Mesenchymal stem cell of Wharton's jelly (primary cell): ENCODE measurements around a stretch of chr13.

- CAGE, long polyA plus RNA, result no peak
Measured at GRCh38 chr13:95191739-95192302, 109.4 kb downstream of the ABCC4 start.

- CAGE, long polyA plus RNA, result no peak
Measured at GRCh38 chr13:95300722-95301120, 530 bp downstream of the ABCC4 start.

- CAGE, long polyA plus RNA, result no peak
Measured at GRCh38 chr13:95533588-95534300, 18.8 kb upstream of the CLDN10 start.

DNA sequence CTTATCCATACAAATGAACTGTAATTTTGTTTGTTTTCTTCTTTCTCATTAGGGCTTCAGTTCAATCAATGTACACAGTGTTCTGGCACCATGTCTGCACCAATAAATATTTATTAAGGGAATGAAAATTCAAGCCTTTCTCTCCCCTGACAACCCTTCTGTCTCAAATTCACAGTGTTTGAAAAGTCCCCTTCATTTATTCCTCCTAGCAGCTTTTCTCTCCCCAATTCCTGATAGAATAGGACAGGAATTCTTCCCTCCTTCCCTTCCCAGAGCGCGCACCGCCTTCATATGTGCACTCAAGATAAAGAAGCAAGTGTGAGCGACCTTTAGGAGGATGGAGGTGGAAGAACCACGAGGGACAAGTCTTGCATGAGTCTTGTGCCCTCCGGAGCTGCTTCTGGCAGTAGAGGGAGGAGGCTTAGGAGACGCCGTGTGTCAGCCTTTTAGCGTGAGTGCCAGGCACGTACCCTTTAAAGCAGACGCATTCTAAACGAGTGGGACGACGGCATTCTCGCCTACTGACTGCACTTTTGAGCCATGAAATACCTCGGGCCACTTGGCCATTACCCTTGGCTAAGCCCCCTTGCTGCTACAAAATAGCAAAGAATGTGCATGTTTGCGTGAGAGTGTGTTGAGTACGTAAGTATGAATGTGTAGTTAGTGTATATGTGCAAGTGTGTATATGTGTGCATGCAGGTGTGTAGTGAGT is 95.4 kb upstream of the RAP2A start:
- CAGE, long polyA plus RNA, result no peak

- CAGE, long polyA plus RNA, result no peak
Measured at GRCh38 chr13:97339086-97340023, 94.6 kb upstream of the RAP2A start.

DNA sequence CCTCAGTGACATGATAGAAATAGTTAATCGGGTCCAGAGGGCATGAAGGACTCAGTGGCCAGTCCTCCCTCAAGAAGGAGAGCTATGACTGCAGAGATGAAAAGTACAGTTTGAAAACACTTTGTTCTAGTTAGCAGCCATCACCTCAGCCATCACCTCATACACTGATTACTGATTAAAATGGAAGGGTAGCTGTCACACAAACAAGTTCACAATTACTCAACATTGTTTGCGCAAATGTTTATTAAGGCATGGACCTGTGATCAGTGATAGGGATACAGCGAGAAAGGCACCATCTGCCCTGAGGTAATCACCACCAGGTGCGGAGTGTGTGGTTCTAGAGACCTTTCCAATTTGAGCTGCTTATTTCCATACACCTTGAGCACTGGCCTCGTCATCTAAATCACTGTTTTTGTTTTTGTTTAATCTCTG is 85.3 kb upstream of the RAP2A start:
- CAGE, long polyA plus RNA, result no peak

DNA sequence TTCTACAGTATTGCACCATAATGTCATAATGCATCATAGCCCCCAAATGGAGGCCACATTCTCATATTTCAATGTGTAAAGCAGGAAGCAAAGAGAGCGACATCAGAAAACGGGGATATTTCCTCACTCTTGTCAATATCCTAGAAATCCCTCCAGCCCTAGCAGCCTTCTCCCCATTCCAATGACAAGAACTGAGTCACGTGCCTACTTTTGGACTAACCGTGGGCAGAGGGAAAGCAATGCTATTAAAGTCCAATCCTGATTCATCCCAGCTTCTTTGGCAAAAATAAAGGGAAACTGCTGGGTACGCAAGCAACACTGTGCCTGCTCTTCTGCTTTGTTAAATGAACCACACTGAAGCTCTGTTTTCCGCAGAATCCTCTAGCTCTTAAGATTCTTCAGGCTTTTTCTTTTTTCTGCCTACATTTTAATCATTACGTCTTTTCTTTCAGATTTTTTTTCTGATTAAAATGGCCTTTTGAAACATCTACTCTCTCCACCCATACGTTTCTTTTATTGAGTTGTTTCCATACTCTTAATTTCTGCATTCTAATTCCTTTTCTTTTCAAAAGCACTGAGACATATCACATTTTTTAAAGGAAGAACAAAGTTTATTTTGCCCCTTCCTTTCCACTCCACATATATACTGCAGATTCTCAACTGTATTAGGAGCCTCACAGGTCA is 4.1 kb upstream of the RAP2A start:
- CAGE, long polyA plus RNA, result no peak

GRCh38 chr13:97432653-97433067 is 1.3 kb upstream of the RAP2A start:
- CAGE, long polyA plus RNA, result no peak

DNA sequence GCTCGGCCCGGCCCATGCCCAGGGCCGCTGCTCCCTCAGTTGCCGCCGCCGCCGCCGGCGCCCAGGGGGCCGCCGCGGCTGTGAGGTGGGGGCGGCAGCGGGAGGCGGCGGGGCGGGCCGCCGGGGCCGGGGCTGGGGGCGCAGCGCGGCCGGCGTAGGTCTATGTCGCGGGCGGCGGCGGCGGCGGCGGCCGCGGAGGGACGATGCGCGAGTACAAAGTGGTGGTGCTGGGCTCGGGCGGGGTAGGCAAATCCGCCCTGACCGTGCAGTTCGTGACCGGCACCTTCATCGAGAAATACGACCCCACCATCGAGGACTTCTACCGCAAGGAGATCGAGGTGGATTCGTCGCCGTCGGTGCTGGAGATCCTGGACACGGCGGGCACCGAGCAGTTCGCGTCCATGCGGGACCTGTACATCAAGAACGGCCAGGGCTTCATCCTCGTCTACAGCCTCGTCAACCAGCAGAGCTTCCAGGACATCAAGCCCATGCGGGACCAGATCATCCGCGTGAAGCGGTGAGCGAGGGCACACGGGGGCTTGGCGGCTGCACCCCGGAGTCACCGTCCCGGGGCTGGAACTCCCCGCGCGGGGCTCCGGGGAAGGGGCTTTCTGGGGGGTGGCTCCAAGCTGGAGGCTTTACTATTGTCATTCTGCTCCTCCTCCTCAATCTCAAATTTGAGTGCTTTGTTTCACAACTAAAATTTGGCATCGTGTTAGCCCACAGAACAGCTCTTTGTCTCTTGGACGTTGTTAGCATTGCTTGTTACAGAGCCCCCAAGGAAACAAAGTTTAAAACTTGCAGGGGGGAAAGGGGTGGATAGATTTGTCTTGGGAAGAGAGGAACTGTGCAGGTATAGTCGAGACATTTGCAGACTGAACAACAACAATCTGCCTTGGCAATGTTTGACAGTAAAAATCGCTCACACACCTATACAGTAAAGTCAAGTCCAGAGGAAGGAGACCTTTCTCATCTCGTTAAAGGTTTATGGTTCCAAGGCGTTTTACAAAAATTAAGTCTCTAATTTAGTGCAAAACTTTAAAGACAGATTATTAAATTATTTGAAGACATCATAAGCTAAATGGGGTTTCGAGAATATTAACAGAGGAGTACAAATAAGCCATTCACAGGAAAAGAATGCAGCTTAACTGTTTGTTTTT is 679 bp downstream of the RAP2A start:
- CAGE, long polyA plus RNA, result no peak

DNA sequence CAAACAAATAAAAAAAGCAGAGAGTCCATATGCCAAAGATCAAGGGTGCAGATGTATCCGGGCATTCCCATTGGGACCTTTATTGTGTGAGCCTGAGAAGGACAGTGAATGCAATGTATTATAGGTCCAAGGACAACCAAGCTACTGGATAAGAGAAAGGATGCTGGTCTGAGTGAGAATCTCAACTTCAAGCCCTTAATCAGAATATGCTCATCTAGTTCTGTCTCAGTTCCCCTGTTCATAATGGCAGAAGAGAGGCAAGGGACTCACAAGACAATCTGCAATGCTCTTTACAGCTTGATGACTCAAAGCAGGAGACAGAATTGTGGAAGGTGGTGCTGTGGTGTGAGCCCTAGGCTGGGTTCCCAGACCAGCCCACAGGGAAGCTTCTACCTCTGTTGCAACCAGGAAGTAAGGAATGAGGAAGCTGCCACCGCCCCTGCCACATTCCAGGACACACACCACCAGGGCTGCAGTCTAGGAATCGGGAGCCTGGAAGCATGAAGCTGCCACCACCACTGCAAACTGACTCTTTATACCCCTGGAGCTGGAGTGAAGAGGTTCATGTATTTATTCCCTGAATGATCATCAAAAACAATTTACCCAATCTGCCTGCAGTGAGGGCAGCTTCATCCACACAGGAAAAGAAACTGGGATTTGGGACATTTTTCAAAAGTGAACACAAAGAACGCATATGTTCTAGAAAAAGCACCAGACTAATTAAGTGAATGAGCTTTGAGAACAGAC is 133.9 kb downstream of the RAP2A start:
- CAGE, long polyA plus RNA, result no peak

- CAGE, long polyA plus RNA, result no peak
Measured at GRCh38 chr13:98033610-98033998, 80.1 kb downstream of the IPO5 start.

GRCh38 chr13:98144042-98144343 is 1.1 kb downstream of the FARP1 start:
- CAGE, long polyA plus RNA, result no peak

DNA sequence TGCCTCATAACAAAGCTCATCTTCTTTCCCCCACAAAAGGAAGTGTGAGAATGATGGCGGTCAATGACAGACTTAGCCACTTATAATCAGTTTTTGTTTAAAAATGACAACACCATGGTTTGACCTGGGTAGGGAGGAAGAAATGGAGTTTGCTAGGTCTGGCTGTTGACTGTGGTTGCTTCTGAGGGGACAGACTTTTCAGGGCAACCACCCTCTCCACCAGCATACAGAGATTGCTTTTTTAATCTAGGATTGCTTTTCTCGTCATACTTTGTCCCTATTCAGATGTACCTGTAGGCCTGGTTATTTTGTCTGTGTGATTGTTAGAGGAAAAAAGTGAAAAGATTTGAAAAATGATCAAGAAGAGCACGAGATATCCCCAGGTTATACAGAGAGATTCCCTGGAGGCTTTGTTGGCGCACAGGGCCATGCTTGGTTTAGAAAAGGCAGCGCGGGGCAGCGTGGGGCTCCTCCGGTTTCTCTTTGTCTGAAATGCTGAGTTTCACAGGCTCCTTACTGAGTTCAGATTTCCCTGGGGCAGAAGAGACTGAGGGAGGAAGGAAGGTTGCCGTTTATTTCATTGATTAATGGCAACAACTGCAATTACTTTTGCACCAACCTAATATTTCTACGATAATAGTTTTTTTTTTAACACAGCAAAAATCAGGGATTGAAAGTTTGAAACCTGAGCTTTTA is 96.9 kb upstream of the RNF113B start:
- CAGE, long polyA plus RNA, result no peak

- CAGE, long polyA plus RNA, result no peak
Measured at GRCh38 chr13:98315503-98315980, 138.5 kb upstream of the RNF113B start.

DNA sequence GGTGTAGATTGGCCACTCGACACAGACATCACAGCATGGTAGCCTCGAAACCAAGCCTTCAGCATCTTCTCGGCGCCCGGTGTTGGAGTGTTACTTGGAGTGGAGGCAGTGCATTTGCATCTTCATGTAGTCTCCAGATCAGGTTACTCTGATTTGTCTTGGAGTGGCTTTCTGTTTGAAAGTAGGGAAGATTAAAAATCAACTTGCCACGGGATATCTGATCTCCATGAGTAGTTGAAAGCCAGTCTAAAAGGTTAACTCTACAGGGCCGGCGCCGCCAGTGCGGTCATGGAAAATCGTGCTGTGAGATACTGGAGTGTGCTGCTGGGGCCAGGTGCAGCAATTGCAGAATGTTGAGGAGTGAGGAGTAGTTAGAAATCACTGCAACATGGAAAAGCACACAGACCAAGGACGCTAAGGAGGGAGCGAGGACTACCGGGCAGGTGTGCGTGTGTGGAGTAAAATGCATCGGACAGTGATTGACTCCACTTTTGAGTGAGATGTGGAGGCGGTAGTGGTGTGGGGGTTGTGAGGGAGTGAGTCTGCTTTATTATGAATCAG is 175.0 kb downstream of the STK24 start:
- CAGE, long polyA plus RNA, result no peak

DNA sequence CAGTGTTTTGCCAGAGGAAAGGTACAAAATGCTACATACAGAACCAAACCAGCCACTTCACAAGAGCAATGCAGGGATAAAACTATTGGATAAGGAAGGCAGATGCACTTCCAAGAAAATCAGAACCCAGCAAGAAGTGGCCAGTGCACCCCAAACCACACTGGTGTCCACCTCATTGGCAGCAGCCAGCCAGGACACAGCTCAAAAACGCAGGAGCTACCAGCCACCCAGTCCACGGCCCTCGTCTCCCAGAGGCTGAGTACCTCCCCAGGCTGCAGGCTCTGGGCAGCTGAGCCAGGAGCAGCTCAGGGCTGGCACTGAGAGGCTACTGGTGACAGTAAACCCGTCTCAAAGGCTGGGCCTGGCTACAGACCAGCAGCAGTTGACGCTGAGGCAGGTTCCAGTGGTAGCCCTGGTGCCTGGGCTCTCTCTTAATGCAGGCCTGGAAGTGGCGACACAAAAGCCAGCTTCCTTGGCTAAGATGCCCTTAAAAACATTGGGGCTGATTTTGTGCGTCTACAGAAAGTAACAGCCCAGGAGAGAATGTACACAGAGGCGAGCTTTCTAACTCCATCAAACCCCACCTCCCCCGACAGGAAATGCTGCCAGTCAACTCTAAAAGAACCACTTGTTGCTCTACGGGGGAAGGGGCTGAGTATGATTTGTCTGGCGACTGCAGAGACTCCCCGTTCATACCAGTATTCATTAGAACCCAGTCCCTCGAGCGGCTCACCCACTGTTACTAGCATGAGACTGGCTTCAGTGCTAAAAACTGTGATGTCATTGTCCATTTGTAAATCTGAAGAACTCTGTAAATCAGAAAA is 126.3 kb downstream of the STK24 start:
- CAGE, long polyA plus RNA, result no peak

DNA sequence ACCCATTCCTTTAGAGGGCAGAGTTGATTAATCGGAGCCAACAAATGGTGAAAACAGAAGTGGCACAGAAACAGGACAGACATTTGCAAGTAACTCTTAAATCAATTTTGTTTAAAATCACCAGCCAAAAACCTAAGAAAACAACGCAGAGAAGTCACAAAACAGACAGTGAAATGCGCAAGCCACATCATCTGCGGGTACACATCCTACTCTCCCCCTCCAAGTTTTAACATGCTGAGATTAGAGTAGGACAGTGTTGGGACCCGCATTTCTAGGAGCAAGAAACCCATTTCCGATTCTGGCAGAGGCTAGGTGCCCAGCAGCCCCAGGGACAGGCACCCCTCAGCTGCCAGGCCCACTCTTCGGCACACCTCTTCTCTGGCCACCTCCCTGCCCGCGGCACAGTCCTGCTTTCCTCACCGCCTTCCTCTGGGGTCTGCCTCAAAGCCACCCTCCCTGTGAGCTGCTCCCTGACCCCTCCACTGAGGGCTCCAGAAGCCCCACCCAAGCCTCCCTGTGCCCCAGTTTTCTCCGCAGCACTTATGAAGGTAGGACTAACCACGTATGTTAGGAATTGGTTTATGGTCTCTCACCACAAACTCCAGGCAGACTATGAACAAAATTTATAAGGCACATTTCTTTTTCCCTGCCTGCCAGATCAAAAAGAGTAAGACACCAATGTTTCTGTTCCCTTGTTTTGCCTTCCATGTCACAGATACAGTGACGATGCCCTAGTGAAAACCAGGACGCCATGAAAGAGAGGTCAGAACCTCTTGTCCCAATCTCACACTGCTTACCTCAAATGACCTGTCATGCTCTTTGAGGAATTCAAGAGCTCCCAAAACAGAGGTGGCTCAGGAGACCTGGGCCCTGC is 79.9 kb downstream of the STK24 start:
- CAGE, long polyA plus RNA, result no peak

DNA sequence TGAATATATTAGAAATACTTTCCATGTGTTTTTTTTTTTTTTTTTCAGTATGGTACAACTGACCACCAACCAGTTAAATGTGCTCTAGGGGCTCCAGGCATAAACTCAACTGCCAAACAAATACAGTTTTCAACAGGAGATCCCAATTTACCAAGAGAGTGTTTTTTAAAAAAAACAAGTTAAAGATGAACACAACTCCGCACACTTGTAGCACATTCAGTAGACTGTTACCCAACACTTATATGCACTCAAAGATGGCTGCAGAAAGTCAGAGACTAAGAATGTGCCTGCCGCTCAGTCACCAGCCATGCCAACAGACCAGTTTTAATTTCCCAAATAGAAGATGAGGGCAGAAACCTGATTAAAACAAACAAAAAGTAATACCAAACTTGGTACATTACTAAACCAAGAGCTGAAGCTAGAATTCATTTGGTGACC is 73.9 kb downstream of the STK24 start:
- CAGE, long polyA plus RNA, result no peak

GRCh38 chr13:98569030-98570188 is 7.5 kb downstream of the STK24 start:
- CAGE, long polyA plus RNA, result no peak

- CAGE, long polyA plus RNA, result no peak
Measured at GRCh38 chr13:98577179-98578349, 657 bp upstream of the STK24 start.